Right common carotid artery plus branches (tissue), 1 donor: ENCODE data around the genes MORN3, TMEM120B and KNTC1.

DNA sequence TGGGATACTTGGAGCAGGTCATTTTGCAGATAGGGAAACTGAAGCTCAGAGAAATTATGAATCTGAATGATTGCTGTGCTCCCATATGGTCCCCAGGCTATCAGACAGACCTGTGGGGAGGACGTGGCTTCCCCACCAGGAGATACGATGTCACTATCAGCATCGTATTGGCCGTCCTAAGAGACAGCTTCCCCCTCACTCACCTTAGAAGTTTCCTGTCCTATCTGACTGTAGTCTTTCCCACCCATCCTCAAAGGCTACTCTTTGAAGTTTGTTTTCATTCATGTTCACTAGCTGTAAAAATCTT is 813 bp upstream of the KDM2B start:
- PRO-cap: no peak

GRCh38 chr12:121608664-121609022 is 27.8 kb upstream of the KDM2B start:
- PRO-cap: no peak

- PRO-cap: no peak
These were observed at the start of gene MORN3 for GRCh38 chr12:121669233-121669909. Gene MORN3 (minus strand): TSS chr12:121669654.

DNA sequence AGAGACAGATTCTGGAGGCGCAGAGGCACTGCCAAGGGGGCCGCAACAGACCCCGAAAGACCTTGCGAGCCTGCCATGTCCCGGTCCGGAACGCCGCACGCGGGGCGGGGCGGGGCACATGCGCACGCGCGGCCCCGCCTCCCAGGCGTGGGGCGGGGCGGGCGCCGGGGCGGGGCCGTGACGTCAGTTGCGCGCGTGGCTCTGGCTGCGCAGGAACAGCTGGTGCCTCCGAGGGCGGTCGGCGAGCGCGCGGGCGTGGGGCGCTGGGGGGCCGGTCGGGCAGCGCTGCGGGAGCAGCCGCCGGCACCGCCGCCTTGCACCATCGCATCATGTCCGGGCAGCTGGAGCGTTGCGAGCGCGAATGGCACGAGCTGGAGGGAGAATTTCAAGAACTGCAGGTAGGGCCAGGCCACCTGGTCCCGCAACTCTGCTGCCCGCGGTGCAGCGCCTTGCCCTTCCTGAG is at the start of gene TMEM120B:
Gene TMEM120B (plus strand): TSS at position 186 of the 463 bp plus-strand sequence.
- PRO-cap: bidirectional peak, plus-strand start at position 231 of the sequence, minus-strand start at position 99 of the sequence

DNA sequence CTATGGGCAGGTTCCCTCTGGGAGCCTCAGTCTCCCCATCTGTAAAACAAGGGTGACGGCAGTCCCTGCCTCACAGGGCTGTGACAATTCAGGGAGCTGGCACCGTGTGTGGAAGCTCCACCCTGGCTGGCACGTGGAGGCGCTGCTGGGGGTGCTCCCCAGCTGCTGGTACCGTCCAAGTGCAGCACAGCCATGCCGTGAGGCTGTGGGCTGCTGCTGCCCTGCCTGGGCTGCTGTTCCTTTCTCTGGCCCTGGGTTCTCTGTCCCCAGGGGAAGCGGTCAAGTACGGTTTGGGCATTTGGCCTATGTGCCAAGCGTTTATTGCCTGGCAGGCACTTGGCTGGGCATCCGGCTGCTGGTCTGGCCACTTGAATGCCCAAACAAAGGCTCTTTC is 39.7 kb downstream of the RHOF start:
- PRO-cap: no peak

GRCh38 chr12:121811253-121812351 is 7.8 kb downstream of the SETD1B start:
- PRO-cap: no peak

GRCh38 chr12:121814495-121815040 is 10.8 kb downstream of the SETD1B start:
- PRO-cap: no peak

DNA sequence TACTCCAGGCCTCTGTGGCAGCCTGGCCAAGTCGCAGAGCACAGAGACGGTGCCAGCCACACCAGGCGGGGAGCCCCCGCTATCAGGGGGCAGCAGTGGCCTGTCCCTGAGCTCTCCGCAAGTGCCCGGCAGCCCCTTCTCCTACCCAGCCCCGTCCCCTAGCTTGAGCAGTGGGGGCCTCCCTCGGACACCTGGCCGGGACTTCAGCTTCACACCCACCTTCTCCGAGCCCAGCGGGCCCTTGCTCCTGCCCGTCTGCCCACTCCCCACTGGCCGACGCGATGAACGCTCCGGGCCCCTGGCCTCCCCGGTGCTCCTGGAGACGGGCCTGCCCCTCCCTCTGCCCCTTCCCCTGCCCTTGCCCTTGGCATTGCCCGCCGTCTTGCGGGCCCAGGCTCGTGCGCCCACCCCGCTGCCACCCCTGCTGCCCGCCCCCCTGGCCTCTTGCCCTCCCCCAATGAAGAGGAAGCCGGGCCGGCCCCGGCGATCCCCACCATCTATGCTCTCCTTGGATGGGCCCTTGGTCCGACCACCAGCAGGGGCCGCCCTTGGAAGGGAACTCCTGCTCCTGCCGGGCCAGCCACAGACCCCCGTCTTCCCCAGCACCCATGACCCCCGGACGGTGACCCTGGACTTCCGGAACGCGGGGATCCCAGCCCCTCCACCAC is 19.0 kb downstream of the SETD1B start:
- PRO-cap: no peak

- PRO-cap: no peak
These were observed 17.2 kb upstream of the BCL7A start for GRCh38 chr12:122004224-122005205.

- PRO-cap: no peak
These were observed 2.5 kb downstream of the BCL7A start for GRCh38 chr12:122024105-122024663.

- PRO-cap: no peak
These were observed 18.0 kb downstream of the MLXIP start for GRCh38 chr12:122096259-122097304.

GRCh38 chr12:122108452-122109016 is 30.0 kb downstream of the MLXIP start:
- PRO-cap: no peak

- PRO-cap: no peak
These were observed 12.3 kb upstream of the VPS33A start for GRCh38 chr12:122278251-122279265.

- PRO-cap: no peak
These were observed 61.5 kb upstream of the VPS33A start for GRCh38 chr12:122327425-122328631.

DNA sequence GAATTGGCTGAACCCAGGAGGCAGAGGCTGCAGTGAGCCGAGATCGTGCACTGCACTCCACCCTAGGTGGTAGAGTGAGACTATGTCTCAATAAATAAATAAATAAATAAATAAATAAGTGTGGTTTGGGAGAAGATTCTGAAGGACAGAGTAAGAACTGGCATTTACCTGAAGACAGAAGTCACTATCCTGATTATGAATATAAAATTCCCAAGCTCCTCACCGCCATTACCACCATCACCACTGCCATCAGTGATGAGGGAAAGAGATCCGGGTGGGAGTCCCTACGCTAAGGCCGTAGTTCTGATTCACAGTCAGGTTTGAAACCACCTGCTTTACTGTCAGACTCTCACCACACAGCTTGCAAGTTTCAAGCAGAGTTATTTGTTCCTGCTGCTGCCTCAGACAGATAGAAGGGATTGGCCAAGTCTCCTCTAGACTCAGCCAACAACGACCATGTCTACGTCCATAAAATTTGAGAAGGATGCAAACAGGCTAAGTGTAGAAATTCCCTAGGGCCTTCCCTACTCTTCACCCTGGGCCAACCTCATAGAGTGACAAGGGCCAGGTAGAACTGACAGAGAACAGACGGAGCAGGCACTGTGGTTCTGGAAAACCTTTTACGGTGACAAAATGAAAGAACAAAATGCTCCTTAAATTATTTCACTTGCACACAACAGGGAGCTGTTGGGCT is 39.7 kb downstream of the CLIP1 start:
- PRO-cap: bidirectional peak, plus-strand start at position 387 of the sequence, minus-strand start at position 305 of the sequence; bidirectional peak, plus-strand start outside the sequence, minus-strand start at position 576 of the sequence

DNA sequence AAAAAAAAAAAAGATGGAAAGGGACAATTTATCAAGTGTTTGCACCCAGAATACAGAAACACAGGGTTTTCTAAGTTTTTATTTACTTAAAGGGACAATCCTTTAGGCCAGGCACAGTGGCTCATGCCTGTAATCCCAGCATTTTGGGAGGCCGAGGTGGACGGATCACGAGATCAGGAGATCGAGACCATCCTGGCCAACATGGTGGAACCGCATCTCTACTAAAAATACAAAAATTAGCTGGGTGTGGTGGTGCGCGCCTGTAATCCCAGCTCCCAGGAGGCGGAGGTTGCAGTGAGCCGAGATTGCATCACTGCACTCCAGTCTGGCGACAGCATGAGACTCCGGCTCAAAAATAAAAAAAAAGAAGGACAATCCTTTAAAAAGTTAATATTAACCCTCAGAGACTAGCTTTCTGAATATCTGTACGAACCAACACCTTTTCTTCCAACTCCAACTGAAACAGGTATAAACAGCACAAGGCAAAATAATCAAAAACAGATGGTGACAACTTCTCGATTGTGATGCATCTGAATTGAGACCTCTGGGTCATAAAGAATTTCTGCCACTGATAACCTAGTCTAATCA is 27.9 kb downstream of the CLIP1 start:
- PRO-cap: no peak

DNA sequence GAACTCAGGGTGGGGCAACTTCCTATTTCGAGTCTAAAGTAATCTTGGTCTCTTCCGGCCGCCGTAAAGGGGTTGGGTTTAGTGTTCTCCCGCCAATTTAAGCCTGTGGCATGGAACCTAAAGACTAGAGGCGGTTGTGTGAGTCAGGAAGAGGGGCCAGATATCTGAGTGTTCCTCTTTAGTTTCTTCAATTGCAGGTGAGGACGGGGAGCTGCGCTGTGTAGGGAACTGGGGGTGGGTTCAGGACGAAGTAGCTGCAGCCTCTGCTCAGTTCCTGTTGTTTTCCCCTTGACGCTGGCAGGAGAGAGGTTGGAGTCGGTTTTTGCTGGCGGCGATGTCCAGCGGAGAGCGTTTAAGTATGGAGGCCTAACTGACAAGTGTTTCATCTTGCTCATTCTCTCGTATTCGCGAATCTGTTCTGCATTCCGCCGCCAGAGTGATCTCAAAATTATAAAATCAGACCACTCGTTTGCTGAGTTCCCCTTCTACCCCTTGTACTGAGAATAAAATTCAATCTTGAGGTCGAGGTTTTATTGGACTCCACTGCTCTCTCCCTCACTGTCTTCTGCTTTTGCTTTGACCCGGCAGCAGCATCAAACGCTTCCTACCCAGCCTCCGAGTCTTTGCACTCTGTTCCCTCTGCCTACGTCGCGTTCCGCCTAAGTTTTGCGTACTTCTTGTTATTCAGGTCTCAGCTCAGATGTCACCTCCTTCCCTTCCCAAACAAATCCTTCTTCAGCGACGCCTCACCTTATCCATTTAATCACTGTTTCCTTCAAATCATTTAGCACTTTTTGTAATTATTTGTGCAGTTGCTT is at the start of gene KNTC1:
Gene KNTC1 (plus strand): TSS at position 95 of the 818 bp plus-strand sequence.
- PRO-cap: bidirectional peak, plus-strand start at position 127 of the sequence, minus-strand start outside the sequence

GRCh38 chr12:122646916-122647205 is 56.3 kb downstream of the HCAR2 start:
- PRO-cap: no peak

DNA sequence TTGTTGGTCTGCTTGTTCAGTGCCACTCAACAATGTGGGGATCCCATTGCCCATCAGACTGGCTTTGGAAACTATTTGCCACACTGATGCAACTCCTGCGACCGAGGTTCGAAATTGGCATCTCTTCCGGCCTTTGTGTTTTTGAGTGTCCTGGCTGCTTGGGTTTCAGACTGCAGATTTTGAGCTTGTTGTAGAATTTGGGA is 1.5 kb downstream of the HCAR1 start:
- PRO-cap: no peak

DNA sequence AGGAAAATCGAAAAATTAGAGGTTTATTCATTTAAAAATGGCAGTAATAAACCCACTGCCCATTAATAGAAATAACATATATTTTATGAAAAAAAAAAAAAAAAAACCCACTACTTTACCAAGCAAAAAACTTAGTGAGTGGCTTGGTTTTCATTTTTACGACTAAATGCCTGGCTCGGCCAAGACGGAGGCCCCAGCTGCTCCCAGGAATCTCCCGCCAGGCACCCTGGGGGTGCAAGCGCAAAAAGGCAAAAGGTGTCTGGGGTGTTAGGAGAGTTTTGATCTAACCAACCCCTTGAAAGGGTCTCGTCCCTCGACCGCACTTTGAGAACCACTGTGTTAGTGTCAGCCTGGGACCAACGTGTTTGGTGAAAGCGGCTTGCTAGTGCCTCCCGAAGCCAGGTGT is 19.0 kb downstream of the HIP1R start:
- PRO-cap: no peak